Cardiac ventricle fibroblast (primary cell): ENCODE results near the genes DNAH8, KCNK16, DAAM2, APOBEC2 and TREML2.

DNA sequence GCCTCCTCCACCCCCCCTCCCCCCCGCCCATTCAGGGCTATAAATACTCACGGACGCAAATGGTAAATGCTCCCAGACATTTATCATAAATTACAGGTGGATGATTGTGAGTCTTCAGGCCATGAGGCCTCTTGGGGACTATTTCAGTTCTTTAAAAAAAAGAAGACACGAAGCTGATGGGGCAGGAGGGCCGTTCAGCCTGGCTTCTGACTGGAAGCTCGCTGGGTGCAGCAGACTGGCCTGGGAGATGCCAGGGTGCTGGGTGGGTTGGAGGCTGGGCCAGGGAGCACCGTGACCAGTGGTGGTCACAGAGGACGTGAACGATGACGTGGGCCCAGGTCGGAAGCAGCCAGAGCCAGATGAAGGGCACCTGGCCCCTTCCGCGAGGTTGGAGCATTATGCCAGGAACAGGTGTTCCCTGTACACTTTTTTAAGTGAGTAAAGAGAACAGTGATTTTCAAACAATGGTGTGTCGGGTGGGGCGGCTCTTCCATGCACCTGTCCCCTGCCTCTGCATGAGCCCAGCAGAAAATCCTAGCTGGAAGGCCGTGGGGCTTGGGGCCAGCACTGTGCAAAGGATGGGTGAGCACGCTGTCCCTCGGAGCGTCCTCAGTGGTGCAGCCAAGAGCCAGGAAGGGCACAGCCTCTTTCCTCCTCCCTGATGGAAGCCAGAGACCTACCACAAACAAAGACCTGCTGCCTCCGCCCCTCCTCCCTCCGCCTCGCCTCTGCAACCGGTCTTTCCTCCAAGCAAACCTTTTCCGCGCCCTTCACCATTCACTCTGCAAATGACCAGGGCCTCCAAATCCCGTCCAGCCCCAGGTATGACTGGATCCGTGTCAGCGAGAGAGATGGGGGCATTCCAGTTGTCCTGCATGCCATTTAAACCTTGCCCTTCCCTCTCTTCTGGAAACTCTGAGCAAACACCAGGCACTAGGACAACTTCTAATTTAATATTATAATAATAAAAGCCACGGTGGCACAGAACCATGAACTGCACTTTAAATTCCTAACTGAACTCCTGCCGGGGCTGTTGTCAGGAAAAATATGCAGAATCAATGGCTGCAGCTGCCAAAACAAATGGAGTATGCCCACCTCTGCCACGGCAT is 350.6 kb downstream of the ZFAND3 start:
- RAMPAGE, long total RNA, result no peak

GRCh38 chr6:38600067-38600770 is 39.5 kb downstream of the BTBD9 start:
- RAMPAGE, long total RNA, result no peak

GRCh38 chr6:38640513-38640837 is 746 bp upstream of the BTBD9 start:
- RAMPAGE, long total RNA, result no peak

GRCh38 chr6:38715039-38715863 is at the start of gene DNAH8:
DNAH8 (plus strand) TSS chr6:38715311.
- RAMPAGE, long total RNA, result no peak

- RAMPAGE, long total RNA, result no peak
Measured at GRCh38 chr6:39178753-39179331, 50.4 kb downstream of the KCNK5 start.

- RAMPAGE, long total RNA, result no peak
Measured at GRCh38 chr6:39204586-39205330, 24.5 kb downstream of the KCNK5 start.

DNA sequence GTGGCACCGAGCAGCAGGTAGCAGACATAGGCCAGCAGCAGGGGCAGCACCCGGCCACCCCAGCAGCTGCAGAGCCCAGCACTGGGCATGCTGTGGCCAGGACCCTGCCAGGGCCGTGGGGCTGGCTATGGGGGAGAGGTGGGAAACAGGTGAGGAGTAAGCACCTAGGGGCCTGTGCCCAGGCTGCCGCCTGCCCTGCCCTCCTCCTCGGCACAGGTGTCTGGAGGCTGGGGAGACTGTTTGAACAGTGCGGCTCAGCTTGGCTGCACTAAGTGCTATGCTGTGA is at the start of gene KCNK16:
Gene KCNK16 (minus strand): TSS at position 251 of the 286 bp plus-strand sequence.
- RAMPAGE, long total RNA, result no peak

GRCh38 chr6:39496860-39497317 is 174.4 kb upstream of the KCNK16 start:
- RAMPAGE, long total RNA, result no peak

GRCh38 chr6:39792088-39792796 is at the start of gene DAAM2:
DAAM2 (plus strand) TSS chr6:39792376.
- RAMPAGE, long total RNA, result no peak

GRCh38 chr6:39819740-39820303 is 27.6 kb downstream of the DAAM2 start:
- RAMPAGE, long total RNA, result no peak

GRCh38 chr6:41051771-41052400 is 1.1 kb upstream of the APOBEC2 start:
- RAMPAGE, long total RNA, result no peak

GRCh38 chr6:41052945-41053453 is at the start of gene APOBEC2:
APOBEC2 (plus strand) TSS chr6:41053202.
- RAMPAGE, long total RNA, result no peak

DNA sequence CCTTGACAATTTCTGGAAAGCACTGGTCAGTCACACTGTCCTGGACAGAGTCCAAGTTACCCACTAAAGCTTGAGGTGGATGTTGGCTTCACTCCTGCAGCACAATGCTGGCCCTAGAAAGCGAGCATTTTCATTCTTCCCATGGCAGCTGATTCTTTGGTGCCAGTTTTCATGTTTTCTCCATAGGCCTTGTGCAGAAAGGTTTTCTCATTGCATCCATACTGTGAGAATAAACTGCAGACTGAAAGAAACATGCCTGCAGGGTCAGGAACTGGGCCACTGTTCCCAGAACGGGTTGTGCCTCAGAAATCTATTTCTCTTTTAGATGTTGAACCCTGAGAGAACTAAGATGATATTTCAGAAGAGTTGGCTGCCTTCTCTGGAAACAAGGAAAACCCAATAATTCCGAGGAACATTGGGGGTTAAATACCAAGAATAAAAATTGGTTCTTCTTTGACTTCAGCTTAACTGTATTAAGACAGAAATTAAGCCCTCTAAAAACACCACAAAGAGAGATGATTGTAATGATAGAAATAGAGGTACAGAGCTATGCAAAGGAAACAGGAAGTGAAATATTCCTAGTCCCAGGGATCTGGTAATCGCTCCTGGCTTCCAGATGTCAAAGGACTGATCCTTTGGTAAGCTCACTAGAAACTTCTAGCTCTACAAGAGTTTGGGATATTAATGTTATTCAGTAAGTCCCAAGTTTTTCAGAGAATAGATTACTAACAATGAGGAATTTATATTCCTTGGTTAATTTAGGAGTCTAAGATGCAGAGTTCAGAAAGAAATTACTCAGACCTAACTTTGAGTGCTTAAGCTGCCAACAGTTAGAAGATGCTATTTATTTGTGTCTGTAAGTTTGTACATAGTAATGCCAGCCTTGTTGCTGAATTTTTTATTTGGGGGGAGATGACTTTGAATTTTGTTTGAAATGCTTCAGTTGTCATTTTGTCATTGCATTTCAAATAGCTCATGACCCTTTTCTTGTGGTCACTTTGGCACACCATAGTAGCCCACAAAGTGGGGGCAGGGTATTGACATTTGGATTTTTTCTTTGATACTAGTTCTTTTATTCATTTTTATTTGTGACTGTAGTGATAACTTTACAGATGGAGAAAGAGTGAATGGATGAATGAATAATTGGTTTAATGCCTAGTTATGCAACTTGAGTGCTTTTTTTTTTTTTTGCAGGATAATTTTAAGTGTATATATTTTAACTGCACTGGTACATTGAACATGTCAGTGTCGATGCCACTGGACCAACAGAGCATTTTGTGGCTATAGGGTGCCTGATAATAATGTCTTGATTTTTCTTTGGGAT is 26.2 kb downstream of the NFYA start:
- RAMPAGE, long total RNA, result no peak

DNA sequence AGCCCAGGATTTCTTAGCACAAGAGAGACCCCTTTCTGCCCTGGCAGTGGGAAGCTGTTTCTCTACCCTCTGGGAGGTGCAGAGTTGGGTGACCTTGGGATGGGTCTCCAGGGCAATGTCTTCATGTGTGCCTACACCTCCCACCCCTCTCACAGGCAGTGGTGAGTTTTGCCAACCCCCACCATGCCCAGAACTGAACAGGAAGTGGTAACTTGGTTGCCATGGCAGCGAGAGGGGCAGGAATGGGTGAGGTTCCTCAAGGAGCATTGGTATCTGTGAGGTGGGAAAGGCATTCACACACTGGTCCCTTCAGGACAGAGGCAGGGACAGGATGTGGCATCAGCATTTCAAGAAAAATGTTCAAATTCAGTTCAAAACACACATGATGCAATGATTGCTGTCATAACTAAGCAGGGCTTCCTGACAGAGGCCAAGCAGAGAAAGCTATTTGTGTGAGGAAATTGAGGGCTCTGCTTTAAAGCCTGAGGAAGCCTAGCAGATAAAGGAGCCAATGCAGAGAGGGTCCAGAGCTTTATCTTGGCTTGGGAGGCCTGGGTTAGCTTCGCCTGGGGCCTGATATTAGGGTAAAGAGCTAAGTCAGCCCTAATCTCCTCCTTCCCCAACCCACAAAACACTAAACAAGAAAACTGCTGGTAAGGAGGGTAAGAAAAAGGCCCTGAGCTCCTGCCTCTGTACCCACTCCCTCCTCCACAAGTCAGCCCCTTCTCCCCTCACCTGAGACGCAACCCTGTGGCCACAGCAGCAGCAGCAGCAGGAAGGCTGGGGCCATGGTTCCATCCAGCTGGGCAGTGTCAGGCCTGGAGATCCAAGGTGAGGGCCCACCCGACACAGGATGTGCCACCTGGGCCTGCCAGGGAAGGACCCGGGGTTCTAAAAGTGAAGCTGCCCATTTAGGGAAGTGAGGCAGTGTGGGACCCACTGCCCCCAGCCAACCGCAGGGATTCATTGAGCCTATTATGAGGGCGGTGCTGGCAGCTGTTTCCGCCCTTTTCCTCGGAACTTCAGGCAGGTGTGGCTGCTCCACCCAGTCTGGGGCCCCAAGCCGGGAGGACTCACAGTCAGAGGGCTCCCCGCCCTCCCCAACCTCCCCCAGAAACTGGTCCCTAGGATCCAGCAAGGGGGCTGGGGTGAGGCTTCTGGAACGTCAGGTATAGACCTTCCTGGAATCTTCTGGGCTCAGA is at the start of gene TREML2:
Gene TREML2 (minus strand): TSS at position 931 of the 1,202 bp plus-strand sequence.
- RAMPAGE, long total RNA, result no peak

GRCh38 chr6:41371223-41371941 is 36.0 kb downstream of the NCR2 start:
- RAMPAGE, long total RNA, result no peak

DNA sequence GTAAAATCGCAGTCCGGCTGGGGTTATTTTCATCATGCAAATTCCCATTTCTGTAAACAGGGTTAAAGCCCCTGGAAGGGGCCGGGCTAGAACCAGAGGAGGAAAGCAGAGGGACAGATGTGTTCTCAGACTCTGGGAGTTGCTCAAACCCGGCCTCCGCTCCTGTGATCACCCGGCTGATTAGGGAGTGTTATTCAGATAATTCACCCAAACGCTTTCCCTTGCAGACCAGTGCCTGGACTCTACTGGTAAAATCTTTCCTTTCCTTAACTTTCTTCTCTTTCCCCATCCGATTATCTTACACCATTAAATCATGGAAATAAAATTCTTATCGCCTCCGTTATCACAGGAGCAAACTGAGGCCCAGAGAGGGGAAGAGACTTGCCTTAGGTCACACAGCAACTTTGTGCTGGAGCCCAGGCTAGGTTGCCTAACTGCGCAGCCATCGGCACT is 93.3 kb downstream of the NCR2 start:
- RAMPAGE, long total RNA, result no peak

- RAMPAGE, long total RNA, result no peak
Measured at GRCh38 chr6:41470338-41471227, 75.6 kb upstream of the FOXP4 start.

GRCh38 chr6:41503669-41504155 is 42.5 kb upstream of the FOXP4 start:
- RAMPAGE, long total RNA, result no peak

DNA sequence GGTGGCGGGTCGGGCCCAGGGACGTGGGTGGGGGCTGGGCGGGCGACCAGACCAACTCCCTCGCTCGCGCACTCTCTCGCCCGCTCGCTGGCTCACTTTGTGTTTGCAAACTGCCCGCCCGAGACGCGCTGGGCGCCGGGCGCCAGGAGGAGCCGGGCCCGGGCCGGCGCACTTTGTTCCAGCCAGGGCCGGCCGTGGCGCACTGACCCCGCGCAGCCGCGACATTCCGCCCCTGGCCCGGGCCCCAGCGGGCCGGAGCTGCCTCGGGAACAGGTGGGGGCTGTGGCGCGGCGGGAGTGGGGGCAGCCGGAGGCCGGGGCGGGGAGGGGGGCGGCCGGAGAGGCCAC is 663 bp downstream of the FOXP4 start:
- RAMPAGE, long total RNA, result no peak

- RAMPAGE, long total RNA, result no peak
Measured at GRCh38 chr6:41565622-41565980, 19.4 kb downstream of the FOXP4 start.